Frontal cortex (tissue), 2 donors: ENCODE results near the genes STPG1, RCAN3, NCMAP and CLIC4.

DNA sequence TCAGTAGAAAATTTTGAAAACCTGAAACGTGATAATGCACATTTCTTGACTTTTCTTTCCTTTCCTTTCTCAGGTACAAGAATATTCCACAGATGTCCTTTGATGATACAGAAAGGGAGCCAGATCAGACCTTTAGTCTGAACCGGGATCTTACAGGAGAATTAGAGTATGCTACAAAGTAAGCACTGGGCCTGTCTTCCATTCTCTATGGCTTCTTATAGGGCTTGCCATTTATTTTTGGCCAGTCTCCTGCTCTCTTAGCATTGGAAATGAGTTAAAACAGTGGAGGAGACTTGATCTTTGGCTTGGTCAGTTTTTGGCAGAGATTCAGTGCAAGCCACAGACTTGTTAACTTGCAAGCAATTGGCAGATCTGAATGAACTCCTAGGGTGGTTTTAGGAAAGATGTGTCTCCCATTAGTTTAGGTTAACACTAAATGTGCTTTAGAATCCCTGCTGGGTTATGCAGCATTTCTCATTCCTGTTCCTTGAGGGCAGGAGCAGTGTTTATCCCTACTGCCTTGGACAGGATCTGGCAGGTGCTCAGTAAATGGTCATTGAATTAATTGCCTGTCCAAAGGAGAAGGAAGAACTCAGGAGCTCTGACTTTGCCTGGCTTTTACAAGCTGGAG is 5.2 kb upstream of the LYPLA2 start:
- RAMPAGE, long total RNA = no peak

- RAMPAGE, long total RNA = no peak
These were observed 1.9 kb upstream of the LYPLA2 start for GRCh38 chr1:23788716-23789783.

DNA sequence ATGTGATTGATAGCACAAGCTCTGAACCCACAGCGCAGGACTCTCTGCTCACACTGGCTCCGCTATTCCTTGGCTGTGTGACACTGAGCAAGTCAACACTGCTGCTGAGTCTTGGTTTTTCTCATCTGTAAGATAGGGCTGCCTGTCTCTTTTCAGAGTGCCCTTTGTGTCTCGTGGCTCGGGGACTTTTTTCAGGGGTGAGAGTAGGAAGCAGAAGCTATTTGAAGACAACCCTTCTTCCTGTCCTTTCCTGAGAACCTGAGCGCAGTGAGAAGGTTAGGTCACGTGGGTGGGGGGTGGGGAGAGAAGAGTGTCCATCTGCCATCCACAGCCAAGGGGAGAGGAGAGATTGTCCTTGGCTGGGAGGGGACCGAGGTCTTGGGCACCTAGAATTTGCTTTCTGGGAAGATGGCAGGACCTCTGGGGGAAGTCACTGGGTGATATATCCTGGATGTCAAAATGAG is 2.3 kb downstream of the CNR2 start:
- RAMPAGE, long total RNA = no peak

DNA sequence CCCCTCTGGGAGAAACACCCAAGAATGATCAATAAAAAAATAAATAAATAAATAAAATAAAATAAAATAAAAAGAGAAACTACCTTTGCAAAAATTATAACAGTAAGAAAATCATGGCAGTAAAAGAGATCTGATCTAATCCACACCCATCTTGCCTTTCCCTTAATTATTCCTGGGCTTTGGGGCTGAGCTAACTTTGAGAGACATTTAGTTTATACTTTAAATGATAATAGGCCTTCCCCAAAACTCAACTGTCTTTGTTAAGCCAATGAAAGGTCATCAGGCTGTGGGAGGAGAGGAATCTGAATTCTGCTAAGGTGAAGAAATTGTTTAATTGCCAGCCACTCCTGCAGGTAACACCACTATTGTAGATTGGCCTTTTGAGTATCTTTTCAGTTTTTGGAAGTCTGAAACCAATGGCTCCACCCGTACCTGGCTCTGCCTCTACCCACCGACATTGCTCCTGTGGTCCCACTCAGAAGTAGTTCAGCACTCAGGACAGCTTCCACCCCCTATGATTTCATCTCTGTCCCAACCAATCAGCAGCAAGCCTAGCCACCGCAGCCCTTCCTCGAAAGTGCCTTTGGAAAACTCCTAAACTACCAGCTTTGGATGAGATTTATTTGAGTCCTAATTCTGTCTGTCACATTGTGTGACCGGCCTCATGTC is 23.0 kb upstream of the PNRC2 start:
- RAMPAGE, long total RNA = no peak

DNA sequence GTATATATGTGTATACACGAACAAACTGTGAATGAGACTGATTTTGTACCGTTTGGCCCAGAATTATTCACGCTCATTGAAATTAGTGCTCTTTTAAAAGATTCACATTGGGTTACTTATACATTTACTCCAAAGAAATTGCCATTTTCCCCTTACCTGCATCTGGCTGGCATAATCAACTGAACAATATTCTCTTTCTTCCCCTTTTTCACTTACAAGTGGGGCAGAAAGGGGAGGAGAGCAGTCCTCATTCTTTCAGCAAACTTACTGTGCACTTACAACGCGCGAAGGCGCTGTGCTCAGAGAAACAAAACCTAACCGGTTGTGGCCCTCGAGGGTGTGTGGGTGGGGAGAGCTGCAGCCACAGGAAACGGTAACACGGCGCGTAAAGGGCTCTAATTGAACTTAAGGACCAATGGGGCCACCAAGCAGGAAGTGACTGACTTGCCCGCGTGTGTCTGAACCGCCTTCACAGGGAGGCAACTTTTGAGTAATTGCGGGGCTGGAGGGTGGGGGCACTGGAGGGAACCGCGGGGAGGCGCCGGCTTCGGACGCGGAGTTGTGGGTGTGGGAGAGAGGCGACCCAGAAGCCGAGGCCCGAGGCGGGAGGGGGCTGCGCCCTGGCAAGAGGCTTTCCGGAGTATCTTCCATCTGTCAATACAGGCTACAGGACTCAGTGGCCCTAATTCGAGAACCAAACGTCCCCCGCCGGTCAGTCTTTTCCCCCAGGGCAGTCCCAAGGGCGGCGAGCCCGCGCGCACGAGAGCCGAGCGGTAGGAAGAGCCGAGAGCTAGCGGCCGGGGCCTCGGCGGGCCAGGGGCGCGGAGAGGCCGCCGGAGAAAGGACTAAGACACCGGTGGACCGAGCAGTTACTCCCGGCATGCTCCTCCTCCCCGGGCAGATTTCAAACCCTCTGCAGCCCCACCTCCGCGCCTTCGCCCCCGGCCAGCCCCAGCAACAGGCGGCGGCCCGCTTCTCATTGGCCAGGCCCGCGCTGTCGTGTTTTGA is 557 bp upstream of the PNRC2 start:
- RAMPAGE, long total RNA = no peak

DNA sequence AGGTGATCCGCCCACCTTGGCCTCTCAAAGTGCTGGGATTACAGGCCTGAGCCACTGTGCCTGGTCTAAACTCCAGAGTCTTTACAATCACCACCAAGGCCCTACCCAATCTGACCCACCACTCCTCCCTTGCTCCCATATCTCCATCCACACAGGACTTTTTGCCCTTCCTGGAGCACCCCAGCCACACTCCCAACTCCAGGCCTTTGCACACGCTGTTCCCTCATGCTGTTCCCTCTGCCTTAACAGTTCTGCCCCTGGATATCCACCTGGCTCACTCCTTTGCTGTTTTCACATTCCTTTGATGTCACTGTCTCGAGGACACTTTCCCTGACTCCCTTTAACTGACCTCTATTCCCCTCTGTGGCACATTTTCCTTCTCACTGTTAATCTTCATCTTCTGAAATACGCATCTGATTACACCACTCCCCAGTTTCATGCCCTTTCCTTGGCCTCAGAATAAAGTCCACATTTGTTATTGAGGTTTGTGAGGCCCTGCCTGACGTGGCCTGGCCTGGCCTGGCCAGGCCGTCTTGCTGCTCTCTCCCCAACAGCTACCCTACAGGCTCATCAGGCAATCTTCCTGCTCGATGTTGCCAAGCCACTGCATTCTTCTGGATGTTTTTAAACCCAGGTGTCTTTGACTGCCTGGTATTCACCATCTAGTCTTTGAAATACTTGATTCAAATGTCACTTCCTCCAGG is 3.0 kb downstream of the IFNLR1 start:
- RAMPAGE, long total RNA = no peak

DNA sequence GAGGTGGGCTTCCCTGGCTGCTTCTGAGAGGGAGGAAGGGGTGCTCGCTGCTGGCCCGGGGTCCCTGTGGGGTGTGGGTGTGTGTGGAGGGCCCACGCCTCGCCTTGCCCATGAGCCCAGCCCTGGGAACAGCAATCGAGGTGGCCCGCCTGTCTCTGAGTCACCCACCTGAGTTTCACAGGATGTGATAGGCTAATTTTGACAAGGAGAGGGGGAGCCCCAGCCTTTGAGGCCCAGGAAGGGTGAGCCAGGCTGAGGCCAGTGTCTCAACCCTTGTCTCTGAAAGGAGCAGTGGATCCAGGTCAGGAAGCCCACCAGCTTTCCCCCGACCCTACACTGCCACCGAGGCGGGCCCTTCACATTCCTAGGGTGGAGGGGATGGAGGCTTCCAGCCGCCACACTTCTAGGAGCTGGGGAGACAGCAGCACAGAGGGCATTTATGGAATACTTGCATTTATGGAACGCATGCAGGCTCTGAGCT is 49.1 kb upstream of the IFNLR1 start:
- RAMPAGE, long total RNA = no peak

- RAMPAGE, long total RNA = no peak
These were observed at the start of gene STPG1 for GRCh38 chr1:24413267-24414183. Gene STPG1, minus strand, starts transcription at chr1:24413782.

- RAMPAGE, long total RNA = no peak
These were observed at the start of gene RCAN3 for GRCh38 chr1:24502645-24503505. Gene RCAN3, plus strand, starts transcription at chr1:24502836.

DNA sequence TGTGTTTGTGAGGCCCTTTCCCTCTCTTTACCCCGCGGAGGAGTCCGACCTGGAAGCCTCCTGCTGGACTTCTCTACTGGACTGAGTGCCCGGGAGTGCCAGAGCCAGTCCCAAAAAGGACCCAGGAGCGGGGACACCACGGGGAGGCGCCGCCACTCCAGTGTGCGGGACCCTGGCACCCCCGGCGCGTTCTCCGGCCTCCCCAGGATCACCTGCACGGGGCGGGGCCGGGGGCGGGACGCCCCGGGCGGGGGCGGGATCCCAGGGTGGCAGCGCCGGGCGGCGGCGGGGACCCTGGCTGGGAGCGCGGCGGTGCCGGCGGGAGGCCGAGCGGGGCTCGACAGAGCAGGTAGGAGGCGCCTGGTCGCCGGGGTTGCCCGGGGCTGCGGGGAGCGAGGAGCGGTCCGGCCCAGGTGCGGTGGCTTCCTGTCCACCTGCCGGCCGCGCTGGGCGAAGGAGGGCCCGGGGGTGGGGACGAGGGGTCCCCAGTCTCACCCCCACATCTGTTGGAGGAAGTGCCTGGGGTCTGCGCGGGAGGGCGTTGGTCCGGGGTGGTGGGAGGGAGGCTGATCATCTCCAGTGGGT is at the start of gene NCMAP:
NCMAP (plus strand) TSS at position 267 of the 585 bp plus-strand sequence.
- RAMPAGE, long total RNA = no peak

DNA sequence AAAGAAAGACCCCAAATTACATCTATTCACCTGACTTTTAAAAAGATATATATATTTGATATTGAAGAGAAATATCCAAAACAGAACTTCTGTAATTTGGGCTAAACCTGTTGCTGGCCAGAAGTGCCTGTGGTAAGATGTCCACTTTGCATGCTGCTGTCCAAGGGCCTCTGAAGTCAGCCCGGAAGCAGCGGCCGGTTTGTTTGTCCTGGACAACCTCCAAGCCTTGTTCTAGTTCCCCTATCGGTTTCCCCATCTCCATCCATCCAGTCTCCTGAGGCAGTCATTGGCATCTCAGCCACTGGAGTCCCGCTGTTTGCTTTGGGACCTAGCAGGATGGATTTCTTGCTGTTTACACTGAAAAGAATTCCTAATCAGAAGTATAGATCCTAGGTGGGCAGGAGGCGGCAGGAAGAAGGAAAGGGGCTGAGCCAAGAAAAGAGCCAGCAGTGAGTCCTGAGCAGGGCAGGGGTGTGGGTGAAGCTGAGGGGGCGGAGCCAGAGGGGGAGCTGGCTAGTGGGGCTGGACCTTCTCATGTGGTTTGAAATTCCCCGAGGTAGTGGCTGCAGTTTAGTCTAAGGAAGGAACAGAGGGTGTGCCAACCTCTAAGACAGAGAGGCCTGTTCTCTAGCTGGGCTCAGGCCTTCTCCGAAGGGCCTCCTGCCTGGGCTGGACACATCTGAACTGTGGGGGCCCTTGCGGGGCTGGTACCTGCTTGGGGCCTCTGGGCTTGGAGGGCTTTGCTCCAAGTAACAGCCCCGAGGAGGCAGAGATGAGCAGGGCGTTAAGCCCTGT is 3.3 kb downstream of the NCMAP start:
- RAMPAGE, long total RNA = no peak

DNA sequence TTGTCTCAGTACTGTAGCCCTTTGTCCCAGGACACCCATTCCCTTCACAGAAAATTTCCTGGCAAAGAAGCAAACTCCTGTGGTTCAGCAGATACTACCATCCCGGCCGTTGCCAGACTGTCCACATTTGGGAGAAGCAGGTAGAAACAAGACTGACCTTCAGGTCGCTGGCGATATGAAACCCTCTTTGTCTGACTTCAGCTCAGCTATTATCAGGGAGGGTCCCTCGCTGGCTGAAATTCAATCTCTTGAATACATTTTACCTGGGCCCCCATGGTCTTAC is 23.6 kb upstream of the SRRM1 start:
- RAMPAGE, long total RNA = no peak

DNA sequence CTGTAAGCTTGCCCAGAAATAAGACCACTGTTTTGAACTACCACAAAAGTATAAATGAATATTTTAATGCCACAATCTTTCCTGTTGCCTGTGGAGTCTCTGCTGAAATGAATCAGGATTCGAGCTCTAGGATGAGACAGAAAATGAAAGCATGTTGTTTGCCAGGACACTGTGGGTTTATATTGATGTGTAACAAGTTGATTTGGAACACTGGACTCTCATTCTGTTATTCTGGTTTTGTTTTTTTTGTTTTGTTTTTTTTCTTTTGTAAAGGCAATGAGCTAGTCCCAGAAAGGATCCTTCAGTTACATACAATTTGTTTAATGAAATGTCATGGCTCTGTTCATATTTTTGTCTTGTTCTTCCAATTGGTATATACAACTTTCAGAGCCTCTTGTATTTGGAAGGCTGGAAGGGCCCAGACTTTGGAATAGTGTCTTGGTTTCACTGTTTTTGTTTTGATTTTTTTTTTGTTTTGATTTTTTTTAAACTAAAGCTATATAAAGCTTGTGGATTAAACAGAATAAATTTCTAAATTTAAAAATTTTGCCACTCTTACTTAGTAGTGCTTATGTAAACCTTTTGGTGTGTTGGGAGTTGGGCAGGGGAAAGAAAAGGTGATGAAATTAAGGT is 29.7 kb downstream of the SRRM1 start:
- RAMPAGE, long total RNA = no peak

DNA sequence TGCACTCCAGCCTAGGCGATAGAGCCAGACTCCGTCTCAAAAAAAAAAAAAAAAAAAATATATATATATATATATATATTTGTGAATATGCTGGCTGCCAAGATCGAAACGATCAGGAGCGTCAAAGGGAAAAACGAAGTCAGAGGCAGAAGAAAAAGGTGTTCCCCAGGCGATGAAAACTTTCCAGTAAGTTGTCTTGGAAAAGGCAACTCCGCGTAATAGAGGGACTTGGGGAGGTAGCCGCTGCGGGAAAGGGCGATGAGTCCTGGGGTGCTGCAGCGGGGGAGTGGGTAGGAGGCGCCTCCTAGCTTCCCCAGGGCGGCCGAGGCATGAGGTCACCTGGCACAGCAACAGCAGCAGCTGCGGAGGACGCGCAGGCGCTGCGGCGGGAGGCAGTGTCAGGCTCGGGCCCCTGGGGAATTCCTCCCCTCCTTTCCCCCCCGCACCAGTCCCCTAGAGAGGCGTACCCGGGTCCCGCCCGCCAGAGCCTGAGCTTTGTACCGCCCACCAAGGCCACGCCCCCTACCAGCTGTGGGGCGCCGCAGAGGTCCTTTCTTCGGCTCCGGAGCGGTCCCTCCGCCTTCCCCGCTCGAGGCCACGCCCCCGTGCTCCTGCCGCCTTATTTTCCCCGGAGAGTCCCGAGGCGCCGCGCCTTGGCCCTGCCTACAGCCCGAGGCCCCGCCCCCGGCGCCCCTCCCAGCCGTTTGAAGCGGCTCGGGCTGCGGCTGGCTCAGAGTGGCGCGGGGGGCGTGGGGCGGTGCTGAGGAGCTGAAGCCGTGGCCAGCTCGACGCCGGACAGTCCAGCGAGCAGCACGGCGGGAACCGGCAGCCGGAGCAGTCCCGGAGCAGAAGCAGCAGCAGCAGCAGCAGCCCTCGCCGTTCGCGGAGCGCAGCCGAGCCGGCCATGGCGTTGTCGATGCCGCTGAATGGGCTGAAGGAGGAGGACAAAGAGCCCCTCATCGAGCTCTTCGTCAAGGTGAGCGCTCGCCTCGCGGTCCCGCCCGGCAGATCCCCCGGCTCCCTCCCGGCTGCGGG is at the start of gene CLIC4:
CLIC4 (plus strand) TSS at position 798 of the 1,035 bp plus-strand sequence.
- RAMPAGE, long total RNA = no peak

GRCh38 chr1:24765045-24765738 is 19.9 kb downstream of the CLIC4 start:
- RAMPAGE, long total RNA = no peak

DNA sequence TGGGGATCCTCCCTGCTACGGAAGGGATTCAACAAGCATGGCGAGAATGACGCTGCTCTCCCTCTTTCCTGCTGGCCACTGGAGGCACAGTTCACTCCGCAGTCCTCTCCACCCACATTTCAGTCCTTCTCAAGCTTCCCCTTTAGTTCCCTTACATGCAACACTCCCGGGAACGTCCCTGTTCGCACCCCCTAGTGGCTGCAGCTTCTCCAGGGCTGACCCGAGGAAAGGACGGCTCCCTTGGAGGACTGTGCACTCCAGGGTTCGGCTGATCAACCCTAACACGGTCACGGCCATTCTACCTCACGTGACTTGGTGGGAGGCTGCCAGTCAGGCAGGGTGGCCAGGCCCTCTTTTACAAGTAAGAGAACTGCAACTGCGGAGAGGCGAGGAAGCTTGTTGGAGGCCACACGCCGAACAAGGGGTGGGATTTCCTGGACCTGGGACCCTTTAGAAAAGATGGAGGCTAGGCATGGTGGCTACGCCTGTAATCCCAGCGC is 20.5 kb downstream of the RUNX3 start:
- RAMPAGE, long total RNA = no peak

- RAMPAGE, long total RNA = no peak
These were observed 6.7 kb downstream of the RUNX3 start for GRCh38 chr1:24923141-24923949.

- RAMPAGE, long total RNA = no peak
These were observed 4.6 kb downstream of the RUNX3 start for GRCh38 chr1:24925457-24925941.

DNA sequence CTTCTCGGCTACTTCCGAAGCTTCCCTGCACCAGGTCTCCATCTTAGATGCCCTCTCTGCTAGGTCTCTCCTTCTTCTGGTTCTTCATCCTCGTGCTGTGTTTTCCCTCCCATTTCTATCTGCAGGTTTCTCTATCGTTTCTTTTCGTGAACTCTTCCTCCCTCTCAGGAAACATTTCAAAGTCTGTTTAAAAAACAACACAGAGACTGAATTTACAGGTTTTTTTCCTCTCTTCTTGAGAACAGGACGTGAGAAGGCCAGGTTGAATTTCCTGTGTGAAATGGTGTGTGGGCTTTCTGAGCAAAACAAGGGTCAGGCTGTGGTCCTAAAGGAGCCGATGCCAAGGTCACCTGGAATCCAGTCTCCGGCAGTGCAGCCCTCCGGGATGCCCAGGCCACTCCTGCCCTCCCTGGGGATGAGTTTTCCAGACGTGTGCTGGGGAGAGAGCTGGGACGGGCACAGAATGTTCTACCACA is 62.6 kb upstream of the RUNX3 start:
- RAMPAGE, long total RNA = no peak

- RAMPAGE, long total RNA = no peak
These were observed 103.9 kb upstream of the RUNX3 start for GRCh38 chr1:25033723-25034725.